Measurements from ENCODE around the genes TFF1 and SLC37A1.

DNA sequence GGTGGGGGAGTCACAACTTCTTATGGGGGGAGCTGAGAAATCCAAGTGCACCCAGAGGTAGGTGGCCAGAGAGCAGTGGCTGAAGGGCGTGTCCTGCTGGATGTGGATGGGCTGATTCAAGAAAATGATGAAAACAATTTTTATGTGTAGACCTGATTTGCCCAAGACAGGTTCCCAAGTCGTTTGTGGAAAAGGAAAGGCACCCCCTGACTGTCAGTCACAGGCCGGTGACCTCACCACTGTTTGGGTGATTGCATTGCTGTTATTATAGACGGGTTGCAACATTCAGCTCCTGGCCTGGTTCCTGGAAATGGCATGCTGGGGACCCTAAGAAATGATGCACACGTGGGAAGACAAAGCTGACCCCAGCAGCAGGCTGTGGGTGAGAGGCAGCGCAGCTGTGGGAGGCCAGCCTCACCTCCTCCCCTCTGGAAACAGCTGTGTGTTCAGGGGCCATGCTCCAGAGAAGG lies 23.6 kb upstream of the ABCG1 start:
- PRO-cap: no peak
- RAMPAGE, long total RNA, 2 experiments: no peak in any of the 2 experiments

GRCh38 chr21:42261372-42261849 lies 42.5 kb downstream of the ABCG1 start:
- PRO-cap: no peak
- RAMPAGE, long total RNA, 2 experiments: no peak in any of the 2 experiments

DNA sequence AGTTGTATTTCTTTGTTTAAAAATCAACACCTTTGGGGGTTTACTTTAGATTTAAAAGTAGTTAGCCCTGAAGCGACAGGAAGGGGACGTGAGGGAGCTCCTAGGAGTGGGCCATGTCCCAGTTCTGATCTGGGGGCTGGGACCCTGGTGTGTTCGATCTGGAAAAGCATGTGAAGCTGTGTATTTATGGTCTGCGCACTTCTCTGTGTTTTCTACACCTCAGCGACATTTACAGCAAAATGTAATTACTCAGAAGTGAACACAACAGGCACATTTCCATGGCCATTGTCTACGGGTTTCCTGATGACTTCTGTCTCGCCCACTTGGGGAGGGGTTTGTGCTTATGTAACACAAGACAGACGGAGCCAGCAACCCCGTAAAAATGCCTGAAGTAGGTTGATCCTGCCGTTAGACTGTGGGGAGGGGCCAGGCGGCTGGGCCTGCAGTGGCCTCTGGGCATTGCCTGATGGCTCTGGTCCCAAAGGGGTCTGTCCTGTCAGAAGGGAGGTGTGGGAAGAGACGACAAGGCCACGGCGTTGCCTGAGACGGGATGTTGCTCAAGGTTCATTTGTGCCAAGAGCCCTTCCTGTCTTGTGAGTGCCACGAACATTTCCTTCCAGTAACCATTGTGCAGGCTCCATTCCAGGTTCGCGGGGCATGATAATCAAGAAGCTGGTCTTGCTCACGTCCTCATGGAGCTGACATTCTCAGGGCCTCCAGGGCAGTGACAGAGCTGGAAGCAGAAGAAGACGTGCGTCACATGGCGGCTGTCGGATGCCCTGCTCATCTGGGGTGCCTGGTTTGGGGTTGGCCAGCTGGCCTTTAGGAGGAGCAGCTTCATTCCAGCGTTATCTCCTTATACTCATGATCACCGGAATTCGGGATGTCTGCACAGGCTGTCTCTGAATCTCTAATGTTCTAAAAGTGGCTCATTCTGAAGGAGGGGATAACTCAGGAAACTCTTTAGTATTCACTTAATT lies 44.7 kb downstream of the ABCG1 start:
- PRO-cap: no peak
- RAMPAGE, long total RNA, 2 experiments: no peak in any of the 2 experiments

DNA sequence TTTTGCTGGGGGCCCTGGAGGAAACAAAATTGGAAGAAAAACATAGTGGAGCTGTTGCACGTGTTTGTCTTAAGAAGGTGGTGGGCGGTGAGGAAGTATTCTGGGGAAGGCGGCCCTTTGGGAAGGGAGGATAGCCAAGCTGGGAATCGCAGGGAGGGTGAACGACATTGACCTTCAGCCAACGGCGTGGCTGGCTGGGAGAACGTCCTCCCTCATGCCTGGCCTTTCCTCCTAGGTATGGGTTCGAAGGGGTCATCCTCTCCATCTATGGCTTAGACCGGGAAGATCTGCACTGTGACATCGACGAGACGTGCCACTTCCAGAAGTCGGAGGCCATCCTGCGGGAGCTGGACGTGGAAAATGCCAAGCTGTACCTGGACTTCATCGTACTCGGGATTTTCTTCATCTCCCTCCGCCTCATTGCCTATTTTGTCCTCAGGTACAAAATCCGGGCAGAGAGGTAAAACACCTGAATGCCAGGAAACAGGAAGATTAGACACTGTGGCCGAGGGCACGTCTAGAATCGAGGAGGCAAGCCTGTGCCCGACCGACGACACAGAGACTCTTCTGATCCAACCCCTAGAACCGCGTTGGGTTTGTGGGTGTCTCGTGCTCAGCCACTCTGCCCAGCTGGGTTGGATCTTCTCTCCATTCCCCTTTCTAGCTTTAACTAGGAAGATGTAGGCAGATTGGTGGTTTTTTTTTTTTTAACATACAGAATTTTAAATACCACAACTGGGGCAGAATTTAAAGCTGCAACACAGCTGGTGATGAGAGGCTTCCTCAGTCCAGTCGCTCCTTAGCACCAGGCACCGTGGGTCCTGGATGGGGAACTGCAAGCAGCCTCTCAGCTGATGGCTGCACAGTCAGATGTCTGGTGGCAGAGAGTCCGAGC lies 19.0 kb downstream of the TFF3 start:
- PRO-cap: no peak
- RAMPAGE, long total RNA, 2 experiments: no peak in any of the 2 experiments

- PRO-cap: no peak
- RAMPAGE, long total RNA, 2 experiments: no peak in any of the 2 experiments
Observed at GRCh38 chr21:42300016-42300676, 15.1 kb downstream of the TFF3 start.

- PRO-cap: no peak
- RAMPAGE, long total RNA, 2 experiments: no peak in any of the 2 experiments
Observed at GRCh38 chr21:42301138-42301678, 14.0 kb downstream of the TFF3 start.

GRCh38 chr21:42332428-42333301 lies 17.5 kb upstream of the TFF3 start:
- PRO-cap: no peak
- RAMPAGE, long total RNA, 2 experiments: no peak in any of the 2 experiments

DNA sequence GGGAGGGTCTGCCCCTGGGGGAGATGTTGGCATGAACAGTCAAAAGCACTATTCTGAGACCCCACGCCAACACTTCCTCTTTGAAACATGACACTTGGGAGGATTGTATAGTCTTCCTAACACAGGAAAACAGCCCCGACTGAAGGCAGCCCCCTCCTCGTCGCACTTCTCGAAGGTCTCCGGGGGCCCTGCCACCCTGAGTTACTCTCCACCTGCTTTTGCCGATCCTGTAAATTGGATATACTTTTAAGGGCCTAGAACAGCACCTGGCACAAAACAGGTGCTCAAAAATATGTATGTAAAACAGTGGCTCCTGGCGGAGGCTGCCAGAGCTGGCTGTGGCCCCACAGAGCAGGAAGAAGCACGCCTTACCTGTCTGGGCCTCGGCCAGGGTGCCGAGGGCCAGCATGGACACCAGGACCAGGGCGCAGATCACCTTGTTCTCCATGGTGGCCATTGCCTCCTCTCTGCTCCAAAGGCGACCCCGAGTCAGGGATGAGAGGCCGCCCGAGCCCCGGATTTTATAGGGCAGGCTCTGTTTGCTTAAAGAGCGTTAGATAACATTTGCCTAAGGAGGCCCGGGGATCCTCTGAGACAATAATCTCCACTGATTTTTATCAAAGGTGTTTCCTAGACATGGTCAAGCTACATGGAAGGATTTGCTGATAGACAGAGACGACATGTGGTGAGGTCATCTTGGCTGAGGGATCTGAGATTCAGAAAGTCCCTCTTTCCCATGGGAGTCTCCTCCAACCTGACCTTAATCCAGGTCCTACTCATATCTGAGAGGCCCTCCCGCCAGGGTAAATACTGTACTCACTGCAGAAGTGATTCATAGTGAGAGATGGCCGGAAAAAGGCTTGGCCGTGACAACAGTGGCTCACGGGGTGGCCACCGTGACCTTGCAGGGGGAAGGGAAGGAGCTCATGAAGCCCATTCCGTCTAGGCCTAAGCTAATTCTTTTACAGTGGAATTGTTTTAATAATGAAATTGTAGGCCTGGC lies at the start of gene TFF1:
TSS of gene TFF1 (minus strand) at position 497 of the 1,003 bp plus-strand sequence.
- PRO-cap: no peak
- RAMPAGE, long total RNA, 2 experiments: no peak in any of the 2 experiments

DNA sequence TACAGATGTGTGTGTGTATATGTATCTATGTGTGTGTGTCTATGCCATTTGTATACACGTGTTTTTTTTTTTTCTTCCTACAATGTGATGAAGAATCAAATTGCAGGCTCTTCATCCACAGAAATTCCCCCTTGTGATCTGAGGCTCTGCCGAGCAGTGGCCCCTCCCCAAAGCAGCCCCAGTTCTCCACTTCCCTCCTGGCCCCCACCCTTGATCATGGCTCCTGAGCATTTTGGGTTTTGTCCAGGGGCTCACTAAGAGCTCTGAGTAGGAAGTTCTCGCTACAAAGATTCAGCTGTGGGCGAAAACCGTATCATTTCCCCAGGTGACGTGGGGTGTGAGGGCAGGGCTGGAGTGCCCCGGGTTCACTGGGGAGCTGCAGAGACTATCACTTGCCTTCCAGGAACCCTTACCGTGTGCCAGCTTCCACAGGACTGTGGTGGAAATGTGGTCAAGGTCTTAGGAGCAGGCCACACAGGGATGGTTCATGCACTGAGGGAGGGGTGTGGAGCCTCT lies 35.7 kb downstream of the RSPH1 start:
- PRO-cap: no peak
- RAMPAGE, long total RNA, 2 experiments: no peak in any of the 2 experiments

GRCh38 chr21:42464101-42464689 lies 31.8 kb downstream of the RSPH1 start:
- PRO-cap: no peak
- RAMPAGE, long total RNA, 2 experiments: no peak in any of the 2 experiments

DNA sequence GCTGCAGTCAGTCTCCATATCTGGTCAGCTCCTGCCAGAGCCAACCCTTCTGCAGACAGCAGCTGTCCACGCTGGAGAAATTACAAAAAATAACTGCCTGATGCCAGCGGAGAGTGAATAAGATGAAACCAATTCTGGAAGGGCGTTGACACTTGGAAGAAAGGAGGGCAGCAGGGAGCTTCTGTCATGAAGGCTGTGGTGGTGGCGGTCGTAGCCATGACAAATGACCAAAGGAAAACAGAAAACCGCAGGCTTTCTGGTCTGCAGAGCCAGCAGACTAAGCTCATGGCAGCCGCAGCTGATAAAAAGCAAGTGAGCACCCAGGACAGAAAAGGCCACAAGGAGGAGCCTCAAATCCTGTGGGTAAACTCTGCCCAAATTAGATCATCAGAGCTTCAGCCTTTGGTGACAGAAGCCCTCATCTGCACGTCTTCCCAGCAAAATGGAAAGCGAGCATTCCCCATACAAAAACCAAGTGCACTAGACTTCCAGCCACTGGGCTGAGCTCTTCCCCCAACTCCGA lies 28.8 kb downstream of the RSPH1 start:
- PRO-cap: no peak
- RAMPAGE, long total RNA, 2 experiments: no peak in any of the 2 experiments

DNA sequence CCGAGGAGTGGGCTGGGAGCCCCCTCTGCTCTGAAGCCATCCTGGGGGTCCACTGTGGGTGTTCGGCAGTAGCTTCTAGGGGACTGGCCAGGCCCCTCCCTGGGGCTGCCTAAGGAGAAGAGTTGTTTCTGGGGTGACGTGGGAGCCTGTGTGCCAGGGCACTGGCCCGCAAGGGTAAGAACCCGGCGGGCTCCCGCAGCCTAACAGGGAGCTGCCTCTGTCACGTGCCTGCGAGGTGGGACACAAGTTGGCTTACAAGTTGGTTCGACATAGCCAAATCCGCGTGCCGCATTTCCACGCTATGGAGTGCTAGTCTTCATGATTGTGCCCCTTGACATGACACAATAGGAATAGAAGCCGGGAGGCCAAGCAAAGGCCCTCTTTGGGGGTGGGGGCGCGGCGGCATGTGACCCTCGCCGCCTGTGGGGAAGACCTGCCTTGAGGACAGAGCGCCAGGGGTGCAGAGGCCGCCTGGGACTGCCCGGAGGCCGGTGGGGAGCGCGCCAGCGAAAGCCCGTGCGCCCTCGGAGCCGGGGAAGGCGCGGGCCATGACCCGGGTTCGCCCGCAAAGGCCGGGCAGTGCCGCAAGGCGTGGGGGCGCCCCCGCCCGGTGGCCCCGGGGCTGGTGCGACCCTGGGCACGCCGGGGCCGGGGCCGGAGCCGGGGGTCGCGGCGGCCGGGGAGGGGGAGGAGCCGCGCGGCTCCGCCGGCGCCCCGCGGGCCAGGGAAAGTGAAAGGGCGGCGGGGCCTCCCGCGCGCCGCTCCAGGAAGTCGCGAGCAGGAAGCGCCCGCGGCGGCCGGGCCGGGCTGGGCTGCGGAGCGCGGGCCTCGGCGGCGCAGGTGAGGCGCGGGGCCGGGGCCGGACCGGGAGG lies at the start of gene SLC37A1:
TSS of gene SLC37A1 (plus strand) at position 768 of the 872 bp plus-strand sequence.
- PRO-cap: bidirectional peak, plus-strand start at position 768 of the sequence, minus-strand start at position 764 of the sequence
- RAMPAGE, long total RNA, 2 experiments: start-site peak on the plus strand in 2 of 2 experiments, centred at positions 789 to 796 of the sequence, 19 to 26 reads per replicate

- PRO-cap: no peak
- RAMPAGE, long total RNA, 2 experiments: no peak in any of the 2 experiments
Observed at GRCh38 chr21:42517964-42518877, 4.6 kb downstream of the SLC37A1 start.

DNA sequence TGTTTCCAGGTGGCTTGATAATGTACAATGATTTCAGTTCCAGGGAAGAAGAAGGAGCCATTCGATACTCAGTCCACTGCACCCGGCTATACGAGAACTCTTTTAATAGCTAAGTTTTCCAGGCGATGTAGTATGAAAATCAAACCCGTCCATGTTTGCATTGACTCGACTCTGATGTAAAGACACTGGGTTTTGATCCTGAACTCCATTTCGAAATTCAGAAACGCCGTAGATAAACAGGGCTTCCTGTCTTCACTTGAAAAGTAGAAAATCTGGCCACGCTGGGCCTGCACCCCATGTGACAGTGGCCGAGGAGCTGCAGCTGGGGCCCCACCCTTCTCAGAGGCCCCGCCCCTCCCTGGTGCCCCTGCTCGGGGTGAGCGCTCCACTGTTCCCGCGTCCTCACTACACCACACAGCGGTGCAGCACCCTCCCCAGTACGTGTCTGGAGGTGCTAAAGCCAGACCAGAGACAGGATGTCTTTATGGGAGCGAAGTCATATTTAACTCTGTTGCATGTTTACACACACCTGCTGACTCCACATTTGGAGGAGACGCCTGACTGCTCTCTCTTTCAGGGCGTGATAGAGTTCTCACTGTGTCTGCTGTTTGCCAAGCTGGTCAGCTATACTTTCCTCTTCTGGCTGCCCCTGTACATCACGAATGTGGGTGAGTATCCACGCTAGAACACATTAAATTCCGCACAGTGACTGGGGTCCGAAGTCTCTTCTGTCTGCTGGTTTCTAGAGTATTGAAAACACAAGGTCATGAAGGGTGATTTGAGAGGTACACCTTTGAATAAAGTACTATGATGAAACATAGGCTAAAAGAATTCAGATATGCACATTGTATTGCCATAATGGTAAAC lies 48.1 kb downstream of the SLC37A1 start:
- PRO-cap: unidirectional peak, plus-strand start at position 391 of the sequence
- RAMPAGE, long total RNA, 2 experiments: no peak in any of the 2 experiments

DNA sequence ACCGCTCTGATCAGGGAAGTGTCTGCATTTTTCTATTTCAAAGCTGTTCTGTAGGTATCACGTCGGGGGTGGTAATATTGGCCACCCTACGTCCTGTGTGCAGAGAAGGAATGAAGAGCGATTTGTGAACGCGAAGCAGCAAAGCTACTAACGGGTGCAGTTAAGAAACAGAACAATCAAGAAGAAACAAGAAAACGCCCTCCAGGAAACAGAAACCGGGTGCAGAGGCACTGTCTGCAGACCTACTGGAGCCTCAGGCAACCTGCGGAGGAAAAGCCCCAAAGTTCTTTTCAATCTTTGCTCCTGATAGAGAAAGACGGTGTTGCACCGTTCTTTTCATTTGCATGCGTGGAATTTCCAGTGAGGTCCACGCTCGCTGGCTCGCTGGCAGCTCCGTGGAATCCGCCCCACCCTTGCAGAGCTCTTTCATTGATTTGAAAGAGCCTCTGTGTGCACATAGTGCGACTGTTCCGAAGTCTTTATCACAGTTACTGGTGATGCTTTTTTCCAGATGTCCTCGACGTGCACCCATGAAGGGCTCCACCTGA lies 37.0 kb upstream of the PDE9A start:
- PRO-cap: no peak
- RAMPAGE, long total RNA, 2 experiments: no peak in any of the 2 experiments

GRCh38 chr21:42849488-42850350 lies 29.6 kb downstream of the WDR4 start:
- PRO-cap: no peak
- RAMPAGE, long total RNA, 2 experiments: no peak in any of the 2 experiments

GRCh38 chr21:42980991-42981689 lies 6.8 kb downstream of the PKNOX1 start:
- PRO-cap: no peak
- RAMPAGE, long total RNA, 2 experiments: no peak in any of the 2 experiments

GRCh38 chr21:42990076-42990922 lies 15.9 kb downstream of the PKNOX1 start:
- PRO-cap: no peak
- RAMPAGE, long total RNA, 2 experiments: no peak in any of the 2 experiments

DNA sequence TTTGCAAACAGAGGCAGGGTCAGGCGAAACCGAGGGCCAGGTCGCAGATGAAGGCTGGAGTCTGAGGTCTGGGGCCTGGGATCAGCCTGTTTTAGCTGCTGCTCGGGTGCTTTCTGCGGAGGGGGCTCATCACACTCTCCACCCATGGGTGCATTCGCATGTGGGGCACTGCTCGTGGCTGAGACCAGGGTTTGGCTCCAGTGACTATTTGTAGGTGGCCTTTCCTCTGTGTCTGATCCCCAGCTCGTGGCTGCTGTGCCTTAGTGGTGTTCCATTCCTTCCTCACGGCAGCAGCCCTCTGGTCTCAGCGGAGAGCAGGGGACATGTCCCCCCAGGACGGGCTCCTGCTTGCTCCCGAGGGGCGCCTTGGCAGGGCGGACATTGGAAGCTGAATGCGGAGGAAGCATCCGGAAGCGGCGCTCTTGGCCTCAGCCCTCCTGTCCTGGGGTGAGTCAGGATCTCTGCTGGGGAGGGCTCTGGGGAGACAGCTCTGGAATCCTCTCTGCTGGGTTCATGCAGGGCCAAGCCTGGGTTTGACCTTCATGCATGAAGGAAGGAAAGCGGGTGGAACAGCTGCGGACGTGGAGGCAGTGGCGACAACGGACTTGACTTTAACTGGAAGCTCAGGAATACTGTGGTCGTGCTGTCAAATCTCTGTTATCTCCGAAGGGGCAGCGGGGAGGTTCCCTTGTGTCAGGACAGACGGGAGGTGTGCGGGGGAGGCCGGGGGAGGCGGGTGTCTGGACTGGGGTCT lies 26.2 kb downstream of the CRYAA start:
- PRO-cap: no peak
- RAMPAGE, long total RNA, 2 experiments: no peak in any of the 2 experiments

- PRO-cap: no peak
- RAMPAGE, long total RNA, 2 experiments: no peak in any of the 2 experiments
Observed at GRCh38 chr21:43274519-43274799, 105.7 kb downstream of the CRYAA start.